Neural cell (in vitro differentiated cells): ENCODE measurements around the gene SLC17A8.

GRCh38 chr12:96121186-96121753 lies 72.9 kb upstream of the ELK3 start:
- RAMPAGE, long total RNA = no peak

GRCh38 chr12:96197956-96198368 lies 3.8 kb downstream of the ELK3 start:
- RAMPAGE, long total RNA = no peak

GRCh38 chr12:96223357-96224230 lies 29.4 kb downstream of the ELK3 start:
- RAMPAGE, long total RNA = no peak

GRCh38 chr12:96237503-96238254 lies 43.5 kb downstream of the ELK3 start:
- RAMPAGE, long total RNA = no peak

- RAMPAGE, long total RNA = no peak
Measured at GRCh38 chr12:96267818-96268580, 73.8 kb downstream of the ELK3 start.

- RAMPAGE, long total RNA = no peak
Measured at GRCh38 chr12:96268896-96269868, 75.0 kb downstream of the ELK3 start.

GRCh38 chr12:96347234-96347780 lies 52.9 kb downstream of the CDK17 start:
- RAMPAGE, long total RNA = no peak

GRCh38 chr12:96446267-96446641 lies 43.1 kb upstream of the CFAP54 start:
- RAMPAGE, long total RNA = no peak

- RAMPAGE, long total RNA = no peak
Measured at GRCh38 chr12:96985384-96986531, 78.7 kb downstream of the NEDD1 start.

DNA sequence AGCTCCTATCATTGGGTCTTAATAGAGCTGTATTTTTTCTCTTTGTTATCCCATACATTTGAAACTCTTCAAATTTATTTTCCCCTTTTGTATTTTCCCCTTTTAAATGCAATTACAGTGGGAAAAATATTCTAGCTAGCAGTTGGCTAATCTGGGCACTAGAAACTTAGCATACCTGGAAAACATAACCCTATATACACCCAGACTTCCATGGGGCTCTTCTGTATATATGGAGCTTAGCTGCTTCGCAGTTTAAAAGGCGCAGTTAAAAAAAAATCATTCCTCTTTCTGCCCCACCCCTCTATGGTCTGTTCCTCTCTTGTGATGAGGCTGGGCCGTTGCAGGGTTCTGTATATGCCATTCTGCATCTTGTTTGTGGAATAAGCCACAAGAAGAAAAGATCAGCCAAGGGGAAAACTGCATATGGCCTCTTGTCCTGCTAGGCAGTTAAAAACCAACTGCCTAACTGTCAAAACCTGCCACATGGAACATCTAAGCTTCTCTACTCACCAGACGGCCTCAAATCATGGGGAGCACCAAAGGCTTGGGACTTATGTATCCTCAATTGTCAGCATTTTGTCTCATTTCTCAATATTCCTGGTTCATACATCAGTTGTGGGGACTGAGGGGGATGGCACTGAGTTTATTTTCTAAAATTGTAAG lies 117.9 kb downstream of the NEDD1 start:
- RAMPAGE, long total RNA = no peak

- RAMPAGE, long total RNA = no peak
Measured at GRCh38 chr12:97274925-97276091, 368.3 kb downstream of the NEDD1 start.

GRCh38 chr12:97456867-97457124 lies 549.7 kb downstream of the NEDD1 start:
- RAMPAGE, long total RNA = no peak

DNA sequence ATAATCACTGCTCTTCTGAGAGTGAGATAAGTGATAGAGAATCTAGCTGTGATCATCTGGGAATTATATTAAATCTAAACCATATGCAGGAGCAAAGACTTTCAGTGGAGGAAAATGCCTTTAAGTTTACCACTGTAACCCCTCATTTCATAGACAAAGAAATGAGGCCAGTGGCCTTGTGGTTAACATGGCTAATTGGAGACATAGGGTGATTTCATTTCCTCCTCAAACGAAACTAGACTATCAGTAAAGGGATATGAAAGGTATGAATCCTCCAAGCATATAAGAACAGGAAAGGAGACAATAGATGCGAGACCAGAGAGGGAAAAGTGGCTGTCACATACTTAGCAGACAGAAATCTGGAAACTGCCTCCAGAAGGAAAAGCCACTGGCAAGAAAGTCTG lies 240.6 kb upstream of the TMPO start:
- RAMPAGE, long total RNA = no peak

DNA sequence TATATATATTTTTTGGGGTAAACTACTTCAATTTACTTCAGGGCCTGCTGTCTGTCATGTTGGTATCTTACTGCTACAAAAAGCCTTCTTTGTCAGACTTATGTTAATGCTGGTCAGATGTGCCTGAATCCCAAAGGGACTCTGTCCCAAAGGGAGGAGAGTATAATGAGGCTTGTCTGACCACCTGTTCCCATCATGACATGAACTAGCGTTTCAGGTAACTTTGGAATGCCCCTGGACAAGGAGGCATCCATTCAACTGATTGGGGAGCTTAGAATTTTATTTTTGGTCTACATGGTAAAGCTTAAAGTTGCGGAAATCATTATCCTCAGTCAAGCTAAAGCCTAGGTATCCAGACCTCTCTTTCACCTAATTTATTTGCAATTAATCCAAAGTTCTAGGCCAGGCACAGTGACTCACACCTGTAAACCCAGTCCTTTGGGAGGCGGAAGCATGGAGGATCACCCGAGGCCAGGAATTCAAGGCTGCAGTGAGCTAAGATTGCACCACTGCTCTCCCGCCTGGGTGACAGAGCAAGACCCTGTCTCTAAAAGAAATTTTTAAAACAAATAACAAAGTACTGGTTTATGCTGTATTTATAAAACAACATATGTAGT lies 25.0 kb upstream of the TMPO start:
- RAMPAGE, long total RNA = no peak

- RAMPAGE, long total RNA = no peak
Measured at GRCh38 chr12:100107384-100108104, 35.1 kb downstream of the BLTP3B start.

- RAMPAGE, long total RNA = no peak
Measured at GRCh38 chr12:100356747-100357478, at the start of gene SLC17A8. Gene SLC17A8 (plus strand): TSS chr12:100357074.

DNA sequence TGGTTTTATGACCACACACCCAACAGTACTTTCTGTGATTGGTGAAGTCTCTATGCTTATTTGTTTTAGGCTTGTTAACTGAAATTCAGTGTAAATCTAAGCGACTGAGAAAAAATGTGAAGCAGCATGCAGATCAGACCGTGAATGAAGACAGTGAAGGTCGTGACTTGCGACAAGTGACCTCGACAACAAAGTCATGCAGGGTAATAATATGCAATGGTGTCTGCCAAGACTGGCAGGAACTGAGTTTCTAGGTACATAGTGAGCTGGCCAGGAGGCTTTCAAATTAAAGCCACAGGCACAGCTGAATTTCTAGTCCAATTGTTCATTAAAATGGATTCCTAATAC lies 38.7 kb upstream of the GAS2L3 start:
- RAMPAGE, long total RNA = no peak

DNA sequence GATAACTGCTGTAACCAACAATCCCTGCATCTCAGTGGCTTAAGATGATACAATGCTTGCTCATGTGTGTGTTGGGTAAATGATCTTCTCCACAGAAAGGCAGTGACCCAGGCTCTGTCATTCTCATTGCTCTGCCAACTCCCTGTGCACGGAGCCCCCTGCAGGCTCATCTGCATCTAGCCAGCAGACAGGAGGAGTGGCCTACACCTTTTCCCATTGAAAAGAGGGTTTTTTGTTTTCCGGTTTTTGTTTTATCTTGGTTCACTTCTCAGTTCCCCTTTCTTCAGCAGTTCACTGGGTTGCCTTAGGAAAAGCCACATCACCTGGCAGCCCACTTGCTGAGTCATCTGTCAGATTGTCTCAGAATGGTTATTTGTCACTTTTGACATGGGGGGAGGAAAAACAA lies 193.3 kb downstream of the ANO4 start:
- RAMPAGE, long total RNA = no peak

GRCh38 chr12:101608351-101608844 lies 13.6 kb downstream of the MYBPC1 start:
- RAMPAGE, long total RNA = no peak

- RAMPAGE, long total RNA = no peak
Measured at GRCh38 chr12:101696549-101697236, 747 bp upstream of the CHPT1 start.